Thyroid gland (tissue), 7 donors: ENCODE measurements around the genes DAAM2 and BYSL.

GRCh38 chr6:39792088-39792796 is at the start of gene DAAM2:
TSS of gene DAAM2 (plus strand) at chr6:39792376.
- PRO-cap, 2 experiments = peak in 2 of 2 experiments; most common plus-strand start chr6:39792312 (in 2); most common minus-strand start chr6:39792736 (in 1)
- RAMPAGE, long total RNA, 5 experiments = start-site peak on the plus strand in 3 of 5 experiments, at chr6:39792362-39792396 at its widest, 64 to 485 reads per replicate

DNA sequence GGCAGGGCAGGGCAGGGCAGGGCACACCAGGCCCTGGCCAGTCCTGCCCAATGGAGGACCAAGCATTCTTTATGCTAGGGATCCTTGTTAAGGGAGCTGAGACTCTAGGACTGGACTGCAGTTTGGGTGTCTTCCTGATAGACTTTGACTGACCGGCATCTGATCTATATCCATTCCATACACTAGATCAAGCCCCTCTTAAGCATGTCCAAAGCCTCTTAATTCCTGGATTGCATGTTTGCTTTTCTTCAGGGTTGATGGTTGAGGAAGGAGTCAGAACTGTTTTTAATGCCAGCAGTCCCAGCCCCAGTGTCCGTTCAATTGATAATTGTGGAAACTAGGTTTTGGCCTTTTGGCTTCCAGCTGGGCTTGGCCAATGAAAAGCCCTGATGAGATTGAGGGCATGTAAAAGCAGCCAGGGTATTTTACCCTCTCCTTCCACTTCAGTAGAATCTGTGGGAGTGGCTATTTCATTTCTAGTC is 175.0 kb upstream of the MOCS1 start:
- PRO-cap, 2 experiments = no peak in any of the 2 experiments
- RAMPAGE, long total RNA, 5 experiments = no peak in any of the 5 experiments

DNA sequence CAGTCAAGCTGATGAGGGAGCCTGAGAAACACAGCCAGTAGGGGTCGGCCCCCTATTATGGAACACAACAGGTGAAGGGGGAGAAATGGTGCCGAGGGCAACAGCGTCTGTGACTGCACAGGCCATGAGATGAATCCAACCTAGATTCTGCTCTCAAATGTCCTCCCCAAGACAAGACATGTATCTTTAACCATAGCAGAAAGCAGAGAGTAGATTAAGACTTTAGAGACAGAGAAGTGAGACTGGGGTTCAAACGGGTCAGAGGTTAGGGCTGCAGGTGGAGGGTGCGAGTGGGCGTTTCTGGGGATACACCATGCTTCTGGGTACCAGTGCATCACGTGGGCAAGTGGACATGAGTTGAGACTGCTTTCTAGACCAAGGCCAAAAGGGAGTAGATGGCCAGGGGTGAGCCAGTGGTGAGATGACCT is 156.3 kb upstream of the LRFN2 start:
- PRO-cap, 2 experiments = peak in 1 of 2 experiments; most common plus-strand start position 269 of the sequence (in 1)
- RAMPAGE, long total RNA, 5 experiments = no peak in any of the 5 experiments

DNA sequence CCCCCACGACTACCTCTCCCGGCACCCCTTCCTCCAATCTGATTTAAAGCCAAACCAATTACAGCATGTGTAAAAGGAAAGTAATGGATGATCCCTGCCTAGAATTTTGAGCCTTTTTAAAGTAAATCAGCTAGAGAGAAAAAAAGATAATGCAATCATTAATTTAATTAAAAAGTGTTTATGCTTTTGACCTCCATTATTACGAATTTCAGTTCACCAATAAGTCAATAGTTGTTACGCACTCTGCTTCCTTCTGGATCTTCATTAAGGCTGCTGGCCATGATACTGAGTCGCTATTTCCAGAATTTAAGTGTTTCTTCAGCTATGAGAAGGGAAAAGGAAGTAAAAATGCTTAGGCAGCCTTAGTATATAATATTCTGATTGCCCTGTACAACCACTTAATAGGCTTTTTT is 796 bp downstream of the OARD1 start:
- PRO-cap, 2 experiments = peak in 1 of 2 experiments; most common plus-strand start position 241 of the sequence (in 1)
- RAMPAGE, long total RNA, 5 experiments = no peak in any of the 5 experiments

DNA sequence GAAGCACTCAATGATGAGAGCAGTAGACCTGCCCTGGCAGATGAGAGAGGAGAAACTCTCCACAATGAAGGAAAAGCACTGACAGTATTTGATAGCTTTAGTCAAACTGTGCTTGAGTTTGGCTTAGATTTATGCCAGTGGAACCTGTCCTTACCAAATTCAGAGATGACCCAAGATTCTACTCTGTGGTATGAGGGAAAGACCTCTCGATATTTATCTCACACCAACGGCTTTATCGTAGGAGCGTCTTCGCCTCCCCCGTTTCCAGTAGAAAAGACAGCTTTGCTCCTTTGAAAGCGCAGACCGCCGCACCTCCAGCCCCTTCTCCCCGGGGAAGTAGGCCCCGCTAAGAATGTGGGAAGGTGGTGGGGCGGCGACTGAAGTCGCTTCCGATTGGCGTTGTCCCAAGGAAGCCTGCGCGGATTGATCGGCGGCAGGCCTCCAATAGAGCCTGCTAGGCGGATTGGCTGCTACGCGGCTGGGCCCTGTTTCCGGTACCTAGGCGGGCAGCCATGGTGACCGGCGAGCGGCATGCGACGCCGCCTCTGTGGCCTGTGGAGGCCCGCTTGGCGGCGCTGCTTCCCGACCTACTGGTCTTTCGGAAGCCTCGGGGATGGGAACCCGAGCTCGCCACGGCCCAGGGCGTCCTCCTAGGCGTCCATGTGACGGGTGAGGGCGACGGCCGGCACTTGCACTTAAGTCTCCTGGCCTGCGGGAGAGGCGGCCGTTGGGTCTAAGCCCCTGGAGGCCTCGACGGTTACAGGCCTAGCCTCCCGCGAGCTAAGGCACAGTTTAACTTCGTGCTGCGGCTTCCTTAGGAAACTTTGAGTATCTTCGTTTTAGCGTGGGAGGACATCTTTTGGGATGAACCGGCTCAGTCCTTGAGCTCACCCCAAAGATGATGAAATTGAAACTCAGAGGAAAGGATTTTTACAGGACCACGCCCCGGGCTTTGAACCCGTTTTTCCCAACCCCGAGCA is 28.0 kb downstream of the NFYA start:
- PRO-cap, 2 experiments = no peak in any of the 2 experiments
- RAMPAGE, long total RNA, 5 experiments = no peak in any of the 5 experiments

DNA sequence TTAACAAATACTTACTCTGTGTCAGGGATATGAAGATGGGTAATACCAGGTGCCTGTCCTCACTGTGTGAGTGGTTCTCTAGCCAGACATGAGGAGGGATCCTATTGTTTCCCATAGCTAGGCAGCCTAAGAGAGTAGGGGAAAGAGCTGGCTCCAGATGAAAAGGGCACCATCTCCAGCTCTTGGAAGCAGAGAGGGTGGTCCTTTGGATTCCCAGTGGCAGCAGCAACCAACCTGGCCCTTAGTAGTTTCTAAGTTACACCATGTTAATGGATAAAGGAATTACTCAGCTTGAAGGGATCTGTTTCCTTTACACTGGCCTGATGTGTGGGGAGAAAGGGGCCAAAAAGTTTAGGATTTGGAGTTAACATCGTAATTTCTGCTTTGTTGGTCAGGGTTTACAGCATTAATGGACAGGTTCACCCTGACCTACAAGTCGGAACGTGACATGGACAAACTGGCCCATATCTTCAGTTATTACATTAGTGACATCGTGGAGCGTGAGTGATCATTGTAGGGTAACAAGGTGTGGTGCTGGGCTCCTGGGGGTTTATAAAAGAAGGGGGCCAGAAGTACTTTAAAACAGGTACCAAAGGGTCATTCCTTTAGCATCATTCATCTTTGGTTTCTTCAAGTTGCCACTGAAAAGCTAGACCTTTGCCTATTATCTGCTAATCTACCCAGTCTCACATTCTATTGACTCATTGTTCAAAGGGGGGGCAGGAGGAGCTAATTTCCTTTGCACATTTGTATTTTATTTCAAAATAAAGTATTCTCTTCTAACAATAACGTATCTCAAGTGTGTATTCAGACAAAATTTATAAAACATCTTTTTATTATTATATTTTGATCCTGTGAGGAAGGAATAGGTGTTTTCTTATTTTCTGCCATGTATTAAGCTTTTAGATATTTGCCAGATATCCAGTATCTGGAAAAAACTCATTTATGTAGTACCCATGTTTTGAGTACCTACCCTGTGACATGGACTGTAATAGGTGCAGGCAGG is 29.1 kb downstream of the NFYA start:
- PRO-cap, 2 experiments = no peak in any of the 2 experiments
- RAMPAGE, long total RNA, 5 experiments = no peak in any of the 5 experiments

DNA sequence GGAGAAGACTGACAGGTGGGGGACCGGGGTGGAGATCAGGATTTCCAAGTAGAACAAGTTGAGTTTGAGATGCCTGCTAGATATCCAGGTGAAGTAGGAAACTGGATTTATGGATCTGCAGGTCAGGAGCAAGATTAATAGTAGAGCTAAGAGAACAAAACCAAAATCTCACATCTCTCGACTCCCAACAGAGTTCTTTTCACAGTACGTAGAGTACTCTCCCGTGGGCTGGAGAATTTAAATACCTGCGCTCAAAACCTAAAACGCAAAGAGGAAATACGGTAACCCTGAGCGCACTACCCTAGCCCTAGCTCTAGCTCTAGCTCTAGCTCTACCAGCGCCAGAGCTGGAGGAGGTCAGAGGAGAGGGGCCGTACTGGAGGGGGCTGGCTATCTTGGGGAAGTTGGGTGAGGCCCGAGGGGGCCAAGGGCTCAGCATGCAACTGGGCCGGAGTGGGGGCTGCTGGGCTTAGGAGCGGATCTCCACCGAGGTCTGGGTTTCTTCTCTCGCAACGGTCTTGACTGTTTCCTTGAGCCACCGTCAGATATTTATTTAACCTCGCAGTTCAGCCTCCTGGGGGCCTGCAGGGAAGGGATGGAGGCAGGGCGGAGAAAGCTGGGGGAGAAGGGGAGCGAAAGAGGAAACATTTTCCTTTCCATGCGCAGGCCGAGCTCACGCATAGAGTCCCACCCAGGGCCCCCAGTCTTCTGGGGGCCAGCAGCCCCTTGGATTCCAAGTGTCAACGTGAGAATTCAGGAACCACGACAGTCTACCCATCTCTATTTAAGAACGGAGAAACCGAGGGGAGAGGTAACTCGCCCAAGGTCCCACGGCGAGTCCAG is 91.0 kb downstream of the NCR2 start:
- PRO-cap, 2 experiments = peak in 1 of 2 experiments; most common plus-strand start position 652 of the sequence (in 1); most common minus-strand start position 523 of the sequence (in 1)
- RAMPAGE, long total RNA, 5 experiments = no peak in any of the 5 experiments

DNA sequence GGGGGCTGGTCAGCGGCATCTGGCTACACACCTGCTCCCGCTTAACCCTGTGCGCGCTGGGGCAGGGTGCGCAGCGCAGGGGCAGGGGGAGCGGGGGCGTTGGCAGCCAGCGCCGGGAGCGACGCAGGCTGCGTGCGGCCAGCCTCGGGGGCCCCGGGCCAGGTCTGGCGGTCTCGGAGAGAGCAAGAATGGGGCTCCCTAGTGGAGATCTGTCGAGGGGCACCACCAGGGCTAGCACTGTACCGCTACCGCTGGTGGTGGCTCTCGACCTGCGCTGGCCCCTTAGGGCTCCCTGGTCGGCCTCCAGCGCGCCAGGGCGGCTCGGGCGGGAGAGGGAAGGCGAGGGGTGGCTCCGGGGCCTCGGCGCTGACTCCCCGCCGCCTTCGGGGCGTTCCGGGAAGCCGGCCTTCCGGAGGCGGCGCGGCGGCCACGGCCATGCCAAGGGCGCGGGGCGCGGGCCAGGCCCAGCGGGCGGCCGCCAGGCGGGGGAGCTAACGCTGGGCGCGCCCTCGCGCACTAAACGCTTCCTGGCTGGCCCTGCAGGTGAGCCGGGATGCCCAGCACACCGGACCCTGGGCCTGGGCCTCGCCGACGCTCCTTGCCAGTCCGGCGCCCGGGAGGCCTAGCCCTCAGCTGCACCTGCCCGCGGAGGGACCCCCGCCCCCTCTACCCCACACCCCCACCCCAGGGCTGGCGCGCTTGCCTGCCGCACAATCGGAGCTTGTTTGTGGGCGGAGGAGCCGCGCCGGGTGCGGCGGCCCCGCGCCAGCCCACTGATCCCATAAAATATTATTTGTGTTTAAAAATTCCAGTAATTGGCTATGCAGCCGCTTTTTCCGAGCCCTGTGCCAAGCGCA is 92.6 kb downstream of the NCR2 start:
- PRO-cap, 2 experiments = peak in 2 of 2 experiments; most common plus-strand start position 99 of the sequence (in 1); most common minus-strand start position 373 of the sequence (in 2)
- RAMPAGE, long total RNA, 5 experiments = no peak in any of the 5 experiments

GRCh38 chr6:41489440-41489906 is 56.7 kb upstream of the FOXP4 start:
- PRO-cap, 2 experiments = no peak in any of the 2 experiments
- RAMPAGE, long total RNA, 5 experiments = no peak in any of the 5 experiments

GRCh38 chr6:41517895-41518456 is 28.2 kb upstream of the FOXP4 start:
- PRO-cap, 2 experiments = no peak in any of the 2 experiments
- RAMPAGE, long total RNA, 5 experiments = no peak in any of the 5 experiments

DNA sequence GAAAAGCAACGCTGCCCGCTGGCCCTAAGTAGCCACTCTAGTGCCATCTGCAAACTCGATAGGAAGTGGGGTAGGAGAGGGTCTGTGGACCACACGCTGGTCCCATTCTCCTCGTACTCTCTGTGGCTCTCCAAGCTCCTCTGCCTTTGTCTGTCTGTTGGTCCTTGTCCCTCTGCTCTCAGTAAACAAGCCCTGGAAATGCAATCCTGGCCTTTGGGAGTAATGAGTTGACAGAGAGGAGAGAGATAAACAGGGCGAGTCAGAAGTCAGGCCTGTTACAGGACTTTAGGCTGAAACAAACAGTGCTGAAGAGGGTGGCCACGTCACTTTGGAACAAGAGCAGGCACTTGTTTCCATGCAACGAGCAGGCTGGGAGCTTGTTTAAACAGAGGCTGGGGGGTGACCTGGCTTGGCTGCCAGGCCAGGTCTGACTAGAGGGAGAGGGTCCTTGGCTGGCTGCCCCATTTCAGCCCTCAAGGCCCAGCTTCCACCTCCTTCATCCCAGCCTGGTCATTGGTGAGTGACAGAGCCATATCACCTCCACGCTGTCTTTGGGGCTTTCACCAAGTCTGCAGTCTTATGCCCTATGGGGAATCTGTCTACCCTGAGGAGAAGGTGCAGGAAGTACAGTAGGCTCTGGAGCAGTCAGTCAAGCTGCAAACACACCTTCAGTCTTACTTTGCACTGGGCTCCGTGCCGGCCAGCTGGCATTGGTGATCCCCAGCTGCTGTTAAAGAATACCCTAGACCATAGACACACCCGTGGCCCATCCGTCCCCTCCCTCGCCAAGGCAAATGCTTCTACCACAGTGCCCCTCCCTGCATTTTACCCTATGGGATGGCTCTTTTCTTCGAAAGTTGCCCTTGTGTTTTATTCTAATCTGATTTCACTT is 22.6 kb downstream of the FOXP4 start:
- PRO-cap, 2 experiments = peak in 1 of 2 experiments; most common plus-strand start position 312 of the sequence (in 1); most common minus-strand start position 279 of the sequence (in 1)
- RAMPAGE, long total RNA, 5 experiments = no peak in any of the 5 experiments

- PRO-cap, 2 experiments = no peak in any of the 2 experiments
- RAMPAGE, long total RNA, 5 experiments = no peak in any of the 5 experiments
These were observed 45.2 kb downstream of the FOXP4 start for GRCh38 chr6:41591220-41592025.

DNA sequence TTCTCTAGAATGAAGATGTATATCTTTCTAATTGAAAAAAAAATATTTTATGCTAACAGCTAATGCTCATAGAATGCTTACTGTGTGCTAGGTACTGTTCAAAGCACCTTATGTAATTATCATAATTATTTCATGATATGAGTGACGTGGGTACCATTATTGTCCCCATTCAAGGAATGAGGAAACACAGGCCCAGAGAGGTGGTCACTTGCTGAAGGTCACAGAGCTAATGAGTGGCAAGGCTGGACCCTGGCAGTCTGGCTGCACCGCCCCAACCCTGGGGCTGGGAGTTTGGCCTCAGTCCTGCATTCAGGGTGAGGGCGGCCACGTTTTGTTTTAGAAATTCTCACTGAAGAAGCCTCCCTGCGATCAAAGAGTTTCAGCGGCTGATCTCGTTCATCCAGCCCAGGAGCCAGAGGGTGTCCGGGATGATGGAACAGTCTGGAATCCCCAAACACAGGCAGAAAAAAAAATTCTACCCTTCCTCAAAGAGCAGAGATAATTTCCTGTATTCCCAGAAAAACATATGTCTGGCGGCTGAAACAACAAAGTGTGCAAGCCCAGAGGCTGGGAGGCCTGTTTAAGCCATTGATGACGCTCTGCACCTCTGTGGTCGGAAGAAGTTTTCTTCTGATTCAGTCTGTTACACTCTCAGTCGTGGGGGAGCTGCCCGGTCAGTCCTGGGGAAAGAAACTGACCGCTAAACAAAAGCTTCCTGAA is 37.2 kb downstream of the TFEB start:
- PRO-cap, 2 experiments = no peak in any of the 2 experiments
- RAMPAGE, long total RNA, 5 experiments = no peak in any of the 5 experiments

DNA sequence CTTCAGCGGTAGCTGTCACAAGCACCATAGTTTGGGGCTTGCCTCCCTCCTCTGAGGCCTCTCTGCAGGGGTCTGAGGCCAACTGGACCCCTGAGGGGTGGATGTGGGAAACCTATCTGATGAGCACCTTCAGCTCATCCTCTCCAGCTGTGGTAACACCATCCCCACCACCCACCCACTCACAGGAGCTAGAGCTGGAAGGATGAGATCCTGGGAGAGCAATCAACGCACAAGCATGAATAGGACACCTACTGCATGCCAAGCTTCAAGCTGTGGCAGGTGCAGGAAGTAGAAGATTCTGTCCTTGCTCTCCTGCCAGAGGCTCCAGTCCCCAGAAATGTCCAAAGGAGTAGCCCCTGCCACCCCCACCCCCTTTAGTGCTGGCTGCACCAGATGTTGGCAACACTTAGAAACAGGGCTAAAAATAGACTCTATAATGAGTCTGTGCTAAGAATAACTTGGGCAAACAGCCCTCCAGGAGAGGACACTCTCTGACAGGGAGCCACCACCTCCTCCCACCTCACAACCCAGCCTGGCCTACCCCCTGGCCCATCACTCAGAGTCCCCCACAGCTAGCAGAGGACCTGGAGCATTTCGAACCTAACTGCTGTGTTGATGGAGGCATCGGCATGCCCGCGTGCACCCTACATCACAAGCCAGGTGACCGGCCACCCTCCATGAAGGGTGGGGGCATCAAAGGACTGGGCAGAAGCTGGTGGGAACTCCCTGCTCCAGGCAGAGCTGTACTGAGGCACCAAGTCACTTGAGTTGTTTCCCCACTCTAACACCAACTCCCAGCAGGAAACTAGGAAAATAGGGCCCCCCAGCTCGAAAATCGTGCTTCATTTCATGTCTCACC is 18.9 kb downstream of the TFEB start:
- PRO-cap, 2 experiments = no peak in any of the 2 experiments
- RAMPAGE, long total RNA, 5 experiments = no peak in any of the 5 experiments

DNA sequence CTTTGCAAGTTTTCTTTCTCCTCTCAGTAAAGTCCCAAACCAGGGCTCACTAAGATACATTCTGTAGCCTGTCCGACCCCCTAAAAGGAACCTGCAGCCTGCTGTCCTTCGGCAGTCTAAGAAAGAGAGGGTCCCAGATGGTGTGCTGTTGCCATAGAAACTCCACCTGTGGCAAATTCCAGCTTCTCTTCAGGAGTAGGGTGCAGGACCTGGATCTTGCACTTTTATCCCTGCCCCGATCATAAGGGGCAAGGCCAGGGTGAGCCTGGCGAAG is 331 bp upstream of the TFEB start:
- PRO-cap, 2 experiments = no peak in any of the 2 experiments
- RAMPAGE, long total RNA, 5 experiments = no peak in any of the 5 experiments

DNA sequence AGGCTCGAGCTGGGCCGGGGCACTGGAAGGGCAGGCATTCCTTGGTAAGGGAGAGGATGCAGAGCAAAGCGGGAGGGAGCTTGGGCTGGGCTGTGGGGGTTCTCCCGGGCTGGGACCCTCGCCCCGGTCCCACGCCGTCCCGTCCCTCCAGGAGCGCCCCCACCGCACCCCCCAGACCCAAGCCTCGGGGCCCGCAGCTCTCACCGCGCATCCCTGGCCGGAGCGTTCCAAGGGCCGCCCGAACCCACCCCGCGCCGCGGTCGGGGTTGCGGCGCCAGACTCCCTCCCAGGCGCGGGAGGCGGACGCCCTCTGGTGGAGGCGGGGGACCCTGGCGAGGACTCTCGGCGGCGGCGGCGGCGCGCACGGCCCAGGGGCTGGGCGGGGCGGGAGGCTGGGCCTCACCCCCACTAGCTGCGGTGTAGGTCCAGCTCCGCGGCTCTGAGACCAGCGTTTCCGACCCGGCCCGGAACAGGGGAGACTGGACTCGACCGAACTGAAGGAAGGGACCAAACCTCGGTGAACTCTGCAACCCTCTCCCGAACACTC is 1.1 kb upstream of the TOMM6 start:
- PRO-cap, 2 experiments = peak in 2 of 2 experiments; most common plus-strand start position 428 of the sequence (in 2); most common minus-strand start position 262 of the sequence (in 2)
- RAMPAGE, long total RNA, 5 experiments = no peak in any of the 5 experiments

DNA sequence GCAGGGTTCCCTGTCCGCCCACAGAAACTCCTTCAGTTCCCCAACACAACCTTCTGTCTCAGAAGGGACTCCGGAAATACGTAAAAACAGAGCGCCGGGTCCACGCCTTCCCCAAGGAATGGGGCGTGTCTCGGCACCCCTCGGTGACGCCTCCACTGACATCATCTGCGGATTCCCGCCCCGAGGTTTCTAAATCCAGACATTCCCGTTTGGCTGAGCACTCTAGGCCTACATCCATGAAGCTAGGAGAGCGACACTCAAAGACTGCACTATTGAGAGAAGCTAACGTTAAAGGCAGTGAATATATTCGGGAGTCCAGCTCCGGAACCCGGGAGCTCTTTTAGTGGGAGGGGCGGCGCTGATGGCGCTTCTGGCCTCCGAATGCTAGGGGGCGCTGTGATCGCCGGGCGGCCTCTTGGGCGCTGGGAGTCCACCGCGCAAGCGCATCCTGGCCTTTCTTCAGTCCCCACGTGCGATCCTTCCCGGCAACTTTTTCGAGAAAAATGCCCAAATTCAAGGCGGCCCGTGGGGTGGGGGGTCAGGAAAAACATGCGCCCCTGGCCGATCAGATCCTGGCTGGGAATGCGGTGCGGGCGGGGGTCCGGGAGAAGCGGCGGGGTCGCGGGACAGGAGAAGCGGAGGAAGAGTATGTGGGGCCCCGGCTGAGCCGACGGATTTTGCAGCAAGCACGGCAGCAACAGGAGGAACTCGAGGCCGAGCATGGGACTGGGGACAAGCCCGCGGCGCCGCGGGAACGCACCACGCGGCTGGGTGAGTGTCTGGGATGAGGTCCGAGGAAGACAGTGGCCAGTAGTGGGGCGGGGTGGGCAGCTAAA is at the start of gene BYSL:
TSS of gene BYSL (plus strand) at position 440 of the 836 bp plus-strand sequence.
- PRO-cap, 2 experiments = peak in 2 of 2 experiments; most common plus-strand start position 172 of the sequence (in 2); most common minus-strand start position 29 of the sequence (in 1)
- RAMPAGE, long total RNA, 5 experiments = start-site peak on the plus strand in 3 of 5 experiments, centred at positions 442 to 461 of the sequence, 11 to 66 reads per replicate; start-site peak on the minus strand in 4 of 5 experiments, centred at positions 55 to 71 of the sequence, 21 to 112 reads per replicate

DNA sequence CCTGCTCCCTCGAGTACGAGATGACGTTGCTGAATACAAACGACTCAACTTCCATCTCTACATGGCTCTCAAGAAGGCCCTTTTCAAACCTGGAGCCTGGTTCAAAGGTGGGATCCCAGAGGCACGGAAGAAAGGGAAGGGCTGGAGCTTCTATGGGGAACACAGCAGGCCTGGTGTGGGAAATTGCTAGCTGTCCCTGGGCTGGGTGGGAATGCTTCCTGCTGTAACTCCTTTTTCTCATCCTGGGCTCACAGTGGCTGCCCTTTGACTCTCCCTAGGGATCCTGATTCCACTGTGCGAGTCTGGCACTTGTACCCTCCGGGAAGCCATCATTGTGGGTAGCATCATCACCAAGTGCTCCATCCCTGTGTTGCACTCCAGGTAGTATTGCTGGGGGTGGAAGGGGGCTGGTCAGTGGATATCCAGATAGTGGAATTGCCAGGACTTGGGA is 10.1 kb downstream of the CCND3 start:
- PRO-cap, 2 experiments = no peak in any of the 2 experiments
- RAMPAGE, long total RNA, 5 experiments = no peak in any of the 5 experiments

DNA sequence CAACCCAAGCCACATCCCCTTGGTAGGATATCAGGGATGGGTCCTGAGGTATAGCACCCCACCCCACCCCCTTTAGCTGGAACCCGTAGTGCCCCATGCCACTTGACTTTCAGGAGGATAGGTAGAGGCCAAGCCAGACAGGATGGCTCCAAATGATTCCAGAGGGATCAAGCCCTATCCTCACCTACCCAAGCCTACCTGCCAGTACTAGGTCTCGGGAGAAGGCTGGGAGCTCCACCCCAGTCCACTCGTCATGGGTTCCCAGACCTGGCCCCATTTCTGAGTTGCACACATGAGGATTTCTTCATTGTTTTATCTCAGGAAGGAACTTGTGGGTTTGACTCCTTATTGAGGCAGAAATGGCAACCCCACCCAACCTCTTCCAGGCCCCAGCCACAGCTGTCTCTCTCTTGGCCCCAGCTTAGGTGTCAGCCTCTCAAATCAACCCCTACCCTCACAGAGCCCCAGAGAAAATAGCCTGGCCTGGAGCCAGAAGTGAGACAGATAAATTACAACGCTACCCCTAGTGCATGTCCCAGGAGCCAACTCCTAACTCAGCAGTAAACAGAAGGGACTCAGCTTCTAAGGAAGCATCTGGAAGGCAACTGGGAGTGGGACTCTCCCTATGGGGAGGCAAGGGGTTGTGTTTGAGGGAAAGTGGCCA is 3.5 kb downstream of the CCND3 start:
- PRO-cap, 2 experiments = no peak in any of the 2 experiments
- RAMPAGE, long total RNA, 5 experiments = no peak in any of the 5 experiments

DNA sequence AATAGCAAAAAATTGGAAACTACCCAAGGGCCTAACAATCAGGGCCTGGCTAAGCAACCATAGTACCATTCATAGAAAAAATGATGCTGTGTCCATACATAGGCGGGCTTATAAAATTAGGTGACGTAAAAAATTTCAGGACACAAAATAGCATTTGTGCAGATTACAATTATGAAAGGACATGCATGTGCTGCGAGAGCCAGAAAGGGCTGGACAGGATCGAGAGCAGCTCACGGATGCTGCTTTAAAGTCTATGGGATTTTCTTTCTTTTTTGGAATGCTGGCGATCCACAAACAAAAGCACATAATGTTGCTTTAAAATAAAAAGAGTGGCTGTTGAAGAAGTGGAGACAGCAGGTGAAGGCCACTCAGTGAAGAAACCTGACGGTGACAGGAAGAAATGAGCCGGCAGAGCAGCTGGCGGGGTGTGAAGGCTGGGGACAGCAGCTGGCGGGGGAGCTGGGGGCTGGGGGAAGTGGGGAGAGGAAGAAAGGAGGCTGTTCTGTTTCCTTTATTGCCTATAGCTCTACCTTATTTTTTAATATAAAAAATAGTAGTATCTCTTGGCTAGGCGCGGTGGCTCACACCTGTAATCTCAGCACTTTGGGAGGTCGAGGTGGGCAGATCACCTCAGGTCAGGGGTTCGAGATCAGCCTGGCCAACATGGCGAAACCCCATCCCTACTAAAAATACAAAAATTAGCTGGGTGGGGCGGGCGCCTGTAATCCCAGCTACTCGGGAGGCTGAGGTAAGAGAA is 42.6 kb upstream of the TAF8 start:
- PRO-cap, 2 experiments = peak in 1 of 2 experiments; most common plus-strand start position 202 of the sequence (in 1)
- RAMPAGE, long total RNA, 5 experiments = no peak in any of the 5 experiments